Diencephalon (tissue), 2 donors: Measurements from ENCODE around the gene IDI1.

DNA sequence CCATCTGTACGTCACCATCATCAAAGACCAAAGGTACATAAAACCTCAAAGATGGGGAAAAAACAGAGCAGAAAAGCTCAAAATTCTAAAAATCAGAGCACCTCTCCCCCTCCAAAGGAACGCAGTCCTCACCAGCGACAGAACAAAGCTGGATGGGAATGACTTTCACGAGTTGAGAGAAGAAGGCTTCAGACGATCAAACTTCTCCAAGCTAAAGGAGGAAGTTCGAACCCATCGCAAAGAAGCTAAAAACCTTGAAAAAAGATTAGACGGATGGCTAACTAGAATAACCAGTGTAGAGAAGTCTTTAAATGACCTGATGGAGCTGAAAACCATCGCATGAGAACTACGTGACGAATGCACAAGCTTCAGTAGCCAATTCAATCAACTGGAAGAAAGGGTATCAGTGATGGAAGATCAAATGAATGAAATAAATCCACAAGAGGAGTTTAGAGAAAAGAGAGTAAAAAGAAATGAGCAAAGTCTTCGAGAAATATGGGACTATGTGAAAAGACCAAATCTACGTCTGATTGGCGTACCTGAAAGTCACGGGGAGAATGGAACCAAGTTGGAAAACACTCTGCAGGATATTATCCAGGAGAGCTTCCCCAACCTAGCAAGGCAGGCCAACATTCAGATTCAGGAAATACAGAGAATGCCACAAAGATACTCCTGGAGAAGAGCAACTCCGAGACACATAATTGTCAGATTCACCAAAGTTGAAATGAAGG is 16.0 kb downstream of the ZMYND11 start:
- RAMPAGE, long total RNA = no peak

- RAMPAGE, long total RNA = no peak
Observed at GRCh38 chr10:182409-183086, 47.3 kb downstream of the ZMYND11 start.

- RAMPAGE, long total RNA = no peak
Observed at GRCh38 chr10:370179-370385, 234.8 kb downstream of the ZMYND11 start.

- RAMPAGE, long total RNA = no peak
Observed at GRCh38 chr10:379956-380850, 244.9 kb downstream of the ZMYND11 start.

GRCh38 chr10:387709-388366 is 252.6 kb downstream of the ZMYND11 start:
- RAMPAGE, long total RNA = no peak

GRCh38 chr10:394549-395303 is 259.5 kb downstream of the ZMYND11 start:
- RAMPAGE, long total RNA = no peak

GRCh38 chr10:514020-514566 is 175.4 kb downstream of the DIP2C start:
- RAMPAGE, long total RNA = no peak

GRCh38 chr10:575982-576546 is 113.4 kb downstream of the DIP2C start:
- RAMPAGE, long total RNA = no peak

GRCh38 chr10:605089-605365 is 84.4 kb downstream of the DIP2C start:
- RAMPAGE, long total RNA = no peak

DNA sequence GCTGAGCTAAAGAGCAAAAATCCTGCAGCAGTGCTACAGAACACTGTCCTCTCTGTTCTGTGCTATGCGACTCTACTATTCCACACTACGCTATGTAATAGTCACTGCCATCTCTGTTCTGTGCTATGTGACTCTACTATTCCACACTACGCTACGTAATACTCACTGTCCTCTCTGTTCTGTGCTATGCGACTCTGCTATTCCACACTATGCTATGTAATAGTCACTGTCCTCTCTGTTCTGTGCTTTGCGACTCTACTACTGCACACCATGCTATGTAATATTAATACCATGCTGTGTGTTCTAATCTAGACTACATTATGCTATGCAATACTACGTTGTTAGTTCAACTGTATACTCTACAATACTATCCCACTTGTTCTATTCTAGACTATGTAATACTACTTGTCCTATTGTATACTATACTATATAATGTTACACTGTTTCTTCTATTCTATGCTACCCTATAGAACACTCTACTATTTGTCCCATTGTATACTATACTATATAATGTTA is 34.1 kb downstream of the DIP2C start:
- RAMPAGE, long total RNA = no peak

- RAMPAGE, long total RNA = no peak
Observed at GRCh38 chr10:687905-689227, 1.1 kb downstream of the DIP2C start.

GRCh38 chr10:916551-916936 is 15.0 kb downstream of the LARP4B start:
- RAMPAGE, long total RNA = no peak

DNA sequence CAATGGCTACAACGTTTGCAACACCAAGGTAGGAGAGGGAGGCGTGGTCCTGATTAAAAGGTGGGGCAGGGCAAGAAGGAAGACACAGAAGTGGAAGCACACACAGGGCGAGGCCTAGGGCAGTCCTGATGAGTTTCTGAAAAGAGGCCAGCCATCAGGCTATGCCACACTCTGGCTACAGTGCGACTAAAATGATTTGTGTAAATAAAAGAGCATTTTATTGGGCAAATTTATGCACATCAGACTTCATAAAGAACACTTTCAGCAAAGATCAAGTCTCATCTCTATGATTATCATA is 5.1 kb downstream of the LARP4B start:
- RAMPAGE, long total RNA = no peak

GRCh38 chr10:932189-932557 is 668 bp upstream of the LARP4B start:
- RAMPAGE, long total RNA = no peak

- RAMPAGE, long total RNA = no peak
Observed at GRCh38 chr10:947031-947392, 15.5 kb upstream of the LARP4B start.

- RAMPAGE, long total RNA = no peak
Observed at GRCh38 chr10:973964-974629, 14.1 kb upstream of the GTPBP4 start.

DNA sequence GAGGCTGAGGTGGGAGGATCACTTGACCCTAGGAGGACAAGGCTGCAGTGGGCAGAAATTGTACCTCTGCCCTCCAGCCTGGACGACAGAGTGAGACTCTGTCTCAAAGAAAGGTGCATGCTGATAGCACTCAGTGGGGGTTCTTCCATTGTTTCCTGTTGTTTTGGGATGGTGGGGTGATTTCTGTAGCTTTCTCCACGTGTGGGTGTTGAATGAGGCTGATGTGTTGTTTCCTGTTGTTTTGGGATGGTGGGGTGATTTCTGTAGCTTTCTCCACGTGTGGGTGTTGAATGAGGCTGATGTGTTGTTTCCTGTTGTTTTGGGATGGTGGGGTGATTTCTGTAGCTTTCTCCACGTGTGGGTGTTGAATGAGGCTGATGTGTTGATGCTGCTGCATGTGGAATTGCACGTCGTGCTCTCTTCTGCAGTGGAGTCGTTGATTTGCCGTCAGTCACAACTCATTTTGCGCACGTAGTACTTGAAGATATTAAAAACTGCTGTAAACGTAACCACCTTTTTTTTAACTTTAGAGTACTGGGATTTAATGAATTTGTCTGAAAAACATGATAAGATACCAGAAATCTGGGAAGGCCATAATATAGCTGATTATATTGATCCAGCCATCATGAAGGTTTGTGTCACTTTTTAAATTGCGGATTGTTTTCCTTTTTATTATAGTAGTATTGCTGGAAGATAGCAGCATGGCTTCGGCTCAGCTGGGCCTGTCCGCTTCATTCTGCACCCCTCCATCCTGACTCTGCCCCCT is 15.6 kb downstream of the IDI2 start:
- RAMPAGE, long total RNA = no peak

DNA sequence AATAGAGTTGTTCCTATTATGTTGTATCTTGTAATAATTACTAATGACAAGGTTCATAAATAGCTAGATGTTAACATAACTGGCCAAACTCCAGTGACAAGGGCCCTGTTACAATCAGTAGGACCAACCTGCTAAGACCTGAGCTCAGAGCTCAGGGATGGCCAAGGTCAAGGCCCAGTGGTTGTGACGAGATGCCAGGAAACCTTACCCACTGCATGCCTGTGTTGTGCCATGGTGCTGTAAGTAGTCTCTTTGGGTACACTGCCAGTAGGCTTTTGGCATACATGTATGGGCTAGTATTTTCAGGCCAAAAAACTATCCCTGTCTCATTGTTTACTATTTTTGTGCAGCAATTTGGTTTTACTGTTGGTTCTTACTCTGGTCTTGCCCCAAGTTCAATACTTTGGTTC is 7.9 kb upstream of the IDI2 start:
- RAMPAGE, long total RNA = no peak

GRCh38 chr10:1046415-1046651 is 2.6 kb downstream of the IDI1 start:
- RAMPAGE, long total RNA = no peak

DNA sequence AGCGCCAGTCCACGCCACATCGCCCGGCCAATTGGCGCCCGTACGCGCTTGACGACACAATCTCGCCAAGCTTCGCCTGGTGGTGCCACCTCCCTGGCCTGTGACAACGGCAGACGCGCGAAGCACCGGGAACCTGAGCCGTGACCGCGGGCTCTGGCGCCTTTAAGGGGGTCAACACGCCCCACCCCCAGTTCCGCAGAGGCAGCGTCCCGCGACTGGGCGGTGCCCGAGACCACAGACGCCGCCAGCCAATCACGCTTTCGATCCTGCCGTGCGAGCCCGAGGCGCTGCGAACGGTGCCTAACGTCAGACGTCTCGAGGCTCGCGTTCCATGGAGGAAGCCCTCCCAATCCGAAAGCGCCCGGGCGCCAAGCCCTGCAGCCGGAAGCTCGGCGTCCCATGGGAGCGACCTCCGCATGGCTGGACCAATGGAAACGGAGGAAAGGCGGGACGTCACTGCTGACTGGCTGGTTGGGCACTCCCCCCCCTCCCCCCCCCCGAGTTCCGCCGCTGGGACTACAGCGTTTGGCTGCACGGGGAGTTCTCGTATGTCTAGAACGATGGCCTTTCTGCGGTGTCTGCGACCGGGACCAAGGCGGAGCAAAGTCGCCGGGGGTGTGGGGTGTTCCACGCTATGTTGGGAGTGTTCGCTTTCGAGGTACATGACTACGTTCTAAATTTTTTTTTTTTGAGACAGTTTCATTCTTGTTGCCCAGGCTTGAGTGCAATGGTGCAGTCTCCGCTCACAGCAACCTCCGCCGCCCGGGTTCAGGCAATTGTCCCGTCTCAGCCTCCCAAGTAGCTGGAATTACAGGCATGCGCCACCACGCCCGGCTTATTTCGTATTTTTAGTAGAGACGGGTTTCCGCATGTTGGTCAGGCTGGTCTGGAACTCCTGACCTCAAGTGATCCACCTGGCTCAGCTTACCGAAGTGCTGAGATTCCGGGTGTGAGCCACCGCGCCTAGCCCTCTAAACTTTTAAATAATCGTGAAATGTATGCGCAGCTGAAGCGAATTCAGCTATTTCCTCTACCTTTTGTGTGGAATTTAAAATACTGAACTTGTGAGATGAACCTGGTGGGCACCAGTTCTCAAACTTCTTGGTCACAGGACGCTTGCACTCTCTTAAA is at the start of gene IDI1:
Gene IDI1 (minus strand): TSS at position 136 of the 1,131 bp plus-strand sequence.
- RAMPAGE, long total RNA = no peak